Measurements from ENCODE around the genes GHSR and TNFSF10.

DNA sequence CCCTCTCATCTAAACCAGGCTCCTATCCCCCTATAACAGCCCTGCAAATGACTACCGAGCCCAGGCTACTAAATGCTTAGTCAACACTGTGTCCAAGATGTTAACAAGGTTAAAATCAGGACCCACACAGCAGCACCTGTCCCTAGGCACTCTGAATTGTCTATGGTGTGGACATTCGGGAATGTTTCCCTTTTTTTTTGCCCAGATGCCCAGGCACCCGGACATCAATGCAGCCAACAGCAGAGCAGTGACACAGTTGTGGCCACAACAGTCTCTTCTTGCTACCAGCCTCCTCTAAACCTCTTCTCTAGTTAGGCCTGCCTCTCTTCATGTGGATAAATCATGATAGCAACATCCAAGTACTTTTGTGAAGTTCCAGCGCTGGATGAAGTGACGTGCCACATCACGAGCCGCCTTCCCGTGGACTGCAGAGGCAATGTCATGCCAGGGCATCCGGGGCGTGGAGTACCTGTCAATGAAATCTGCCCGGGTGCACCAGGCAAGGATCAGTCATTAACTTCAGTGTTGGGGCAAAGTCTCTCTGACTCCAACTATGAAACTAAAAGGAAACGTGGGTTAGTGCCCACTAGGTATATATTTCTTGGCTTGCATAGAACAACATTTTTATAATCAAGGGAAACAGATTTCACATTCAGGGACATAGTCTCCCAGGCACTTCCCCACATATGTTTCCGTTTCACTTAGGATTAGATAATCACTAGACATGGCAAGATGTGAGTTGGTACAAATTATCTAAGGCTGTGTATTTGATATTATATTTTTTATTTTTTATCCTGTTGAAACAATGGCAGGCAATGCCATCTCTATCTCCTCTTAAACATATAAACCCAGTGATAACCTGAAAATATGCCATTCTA, 133.7 kb downstream of the PLD1 start:
- RRBS: no CpG with 5 or more reads among the region's 13 CpGs

- RRBS: no CpG with 5 or more reads among the region's 2 CpGs
Measured at GRCh38 chr3:171678918-171679334, 131.4 kb downstream of the PLD1 start.

DNA sequence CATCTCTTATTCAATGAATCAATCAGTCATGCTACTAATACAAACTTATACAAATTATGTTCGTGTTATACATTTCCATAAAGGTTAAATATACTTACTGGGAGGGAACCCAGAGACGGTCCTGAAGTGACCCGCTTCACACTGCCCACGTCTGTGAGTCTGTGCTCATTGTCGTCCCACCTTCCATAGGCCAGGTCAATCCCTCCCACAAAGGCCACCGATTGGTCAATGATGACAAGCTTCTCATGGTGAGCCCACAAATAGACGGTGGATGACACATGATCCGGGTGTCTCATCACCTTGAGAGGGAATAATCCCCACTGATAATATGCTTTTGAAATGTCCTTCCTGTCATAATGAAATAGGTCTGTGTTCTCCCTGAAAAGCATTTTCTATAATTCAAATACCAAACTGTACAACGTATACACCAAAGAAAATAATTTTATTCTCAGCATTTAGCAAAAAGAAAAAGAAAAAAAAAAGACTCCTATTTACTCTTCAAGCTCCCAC, 121.7 kb downstream of the PLD1 start:
- RRBS: no CpG with 5 or more reads among the region's 9 CpGs

- RRBS: no CpG with 5 or more reads among the region's 7 CpGs
Measured at GRCh38 chr3:171765038-171765746, 45.1 kb downstream of the PLD1 start.

DNA sequence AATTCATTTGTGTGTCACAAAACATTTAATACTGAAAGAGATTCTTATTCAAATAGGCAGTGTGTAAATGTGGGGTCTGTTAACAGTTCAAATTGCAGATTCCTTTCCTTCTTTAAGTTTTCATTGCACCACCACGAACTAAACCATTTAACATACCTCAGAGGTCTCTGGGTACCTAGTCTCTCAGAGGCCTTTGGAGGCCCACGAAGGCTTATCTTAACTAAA, 1.1 kb downstream of the PLD1 start:
- RRBS: no CpG with 5 or more reads among the region's 2 CpGs

GRCh38 chr3:171829815-171830541, 13.2 kb upstream of the TMEM212 start:
- RRBS: no CpG with 5 or more reads among the region's 6 CpGs

- RRBS: no CpG with 5 or more reads among the region's 9 CpGs
Measured at GRCh38 chr3:171838142-171838986, 4.8 kb upstream of the TMEM212 start.

GRCh38 chr3:172071253-172072125, 32.1 kb downstream of the FNDC3B start:
- RRBS: no CpG with 5 or more reads among the region's 6 CpGs

- RRBS: no CpG with 5 or more reads among the region's 1 CpG
Measured at GRCh38 chr3:172085717-172086095, 46.3 kb downstream of the FNDC3B start.

DNA sequence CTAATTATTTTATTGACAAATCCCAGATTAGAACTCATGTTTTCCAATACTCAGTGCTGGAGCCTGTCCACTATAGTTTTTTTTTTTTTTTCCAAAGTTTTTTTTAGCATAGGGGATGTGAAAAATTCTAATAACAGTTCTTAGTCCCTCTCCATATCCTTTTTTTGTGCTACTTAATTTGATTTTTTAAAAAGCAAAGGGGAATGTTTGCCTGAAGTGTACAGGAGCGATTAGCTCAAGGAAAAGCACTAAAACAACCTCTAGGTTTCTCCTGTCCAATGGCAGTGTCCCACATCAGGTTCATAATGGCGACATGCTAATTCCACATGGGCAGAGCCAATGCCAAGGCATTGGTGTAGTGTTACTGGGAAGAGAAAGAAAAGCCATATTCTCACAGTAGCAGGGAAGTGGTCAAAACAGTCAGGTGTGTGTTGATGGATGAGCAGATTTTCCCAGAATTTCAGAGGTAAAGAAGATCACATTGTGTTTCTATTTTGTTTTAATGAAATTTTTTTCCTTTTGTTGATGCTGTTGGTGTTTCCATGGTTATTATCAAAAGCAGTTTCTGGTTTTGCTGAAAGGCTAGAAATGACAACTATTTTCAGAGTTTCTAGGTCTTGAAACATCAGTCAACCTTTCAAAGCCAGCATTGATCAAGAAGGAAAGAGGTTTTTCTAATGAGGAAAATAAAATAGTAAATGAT, 65.1 kb downstream of the FNDC3B start:
- RRBS: no CpG with 5 or more reads among the region's 2 CpGs

- RRBS: no CpG with 5 or more reads among the region's 8 CpGs
Measured at GRCh38 chr3:172258051-172258601, 190.1 kb downstream of the GHSR start.

DNA sequence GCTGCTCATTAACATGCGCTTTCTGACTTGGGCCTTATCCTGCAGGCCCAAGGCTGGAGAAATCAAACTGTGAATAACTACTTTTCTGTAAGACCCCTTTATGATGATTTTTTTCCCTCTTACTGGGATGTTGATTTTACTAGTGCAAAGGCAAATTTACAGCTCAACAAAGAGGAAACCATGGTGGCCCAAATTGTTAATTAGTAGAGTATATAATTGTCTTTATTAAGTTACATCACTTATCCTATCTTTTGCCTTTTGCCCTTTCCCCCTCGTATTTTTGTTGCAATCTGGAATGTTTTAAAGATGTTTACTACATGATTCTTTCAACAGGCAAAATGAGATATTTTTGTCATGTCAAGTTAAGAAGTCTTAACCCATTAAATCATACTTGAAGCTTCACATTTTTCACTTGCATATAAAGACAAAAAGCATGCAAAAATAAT, 188.7 kb downstream of the GHSR start:
- RRBS: no CpG with 5 or more reads among the region's 2 CpGs

GRCh38 chr3:172266901-172267354, 181.3 kb downstream of the GHSR start:
- RRBS: no CpG with 5 or more reads among the region's 3 CpGs

DNA sequence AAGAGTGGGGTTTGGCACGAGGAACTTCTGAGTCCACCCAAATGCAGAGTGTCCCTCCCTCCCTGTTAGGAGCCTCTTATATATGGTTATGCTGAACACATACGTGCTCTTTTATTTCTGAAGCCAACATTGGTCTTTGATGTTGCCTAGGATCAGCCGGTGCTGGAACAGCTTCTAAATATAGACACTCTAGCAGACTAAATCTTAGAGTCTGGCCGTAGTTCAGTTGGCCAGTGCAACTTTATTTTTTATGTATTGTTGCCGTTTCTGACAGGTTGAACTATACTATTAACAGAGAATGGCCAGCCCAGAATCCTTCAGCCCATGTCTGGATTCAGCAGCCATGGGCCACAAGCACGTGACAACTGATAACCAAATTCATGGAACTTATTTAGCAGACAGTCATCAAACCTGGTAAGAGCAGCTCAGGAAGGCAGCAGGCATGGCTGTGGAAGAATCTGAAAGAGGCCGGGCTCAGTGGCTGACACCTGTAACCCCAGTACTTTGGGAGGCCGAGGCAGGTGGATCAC, 128.6 kb downstream of the GHSR start:
- RRBS: no CpG with 5 or more reads among the region's 8 CpGs

- RRBS: no CpG with 5 or more reads among the region's 4 CpGs
Measured at GRCh38 chr3:172362411-172362862, 85.8 kb downstream of the GHSR start.

- RRBS: 4% methylated on average over 7 of the region's 46 CpGs
Measured at GRCh38 chr3:172448302-172448903, at the start of gene GHSR. TSS of gene GHSR (minus strand) at chr3:172448456.

DNA sequence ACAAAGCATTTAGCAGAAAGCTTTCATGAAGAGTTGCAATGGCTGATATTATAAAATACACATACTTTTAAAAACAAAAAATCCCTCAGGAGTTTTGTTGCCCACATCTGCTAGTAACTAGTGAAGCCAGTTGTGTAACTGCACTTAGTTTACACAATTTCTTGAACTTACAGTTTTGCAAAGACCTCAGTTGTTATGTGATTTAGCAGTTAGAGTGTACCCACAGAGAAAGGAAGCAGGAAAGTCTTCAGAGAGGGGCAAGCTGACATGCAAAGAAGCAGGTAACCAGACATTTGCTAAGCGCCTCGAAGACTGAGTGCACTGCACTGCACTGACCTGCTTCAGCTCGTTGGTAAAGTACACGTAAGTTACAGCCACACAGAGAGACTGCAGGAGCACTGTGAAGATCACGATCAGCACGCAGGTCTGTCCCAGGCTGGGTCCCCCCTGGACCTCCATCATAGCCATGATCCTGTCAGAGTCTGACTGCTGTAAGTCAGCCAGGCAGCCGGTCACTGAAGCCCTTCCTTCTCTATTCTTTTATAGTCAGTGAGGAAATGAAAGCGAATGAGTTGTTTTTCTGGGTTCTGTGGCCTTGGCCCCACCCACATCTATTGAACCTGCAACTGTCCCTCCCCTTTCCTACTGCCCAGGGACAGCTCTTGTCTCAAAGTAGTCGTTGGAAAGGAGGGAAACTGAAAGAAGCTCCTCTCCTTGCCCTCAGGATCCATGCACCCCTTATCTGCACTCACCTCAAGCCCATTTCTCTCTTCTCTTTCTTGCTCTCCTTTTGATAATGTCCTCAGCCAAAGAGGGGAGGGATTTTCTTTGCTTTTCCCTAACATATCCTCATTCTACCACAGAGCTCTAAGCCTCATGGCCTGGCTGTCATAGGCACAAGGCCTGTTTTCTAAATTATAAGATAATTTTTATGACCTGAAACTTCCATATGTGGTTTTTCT, at the start of gene TNFSF10:
Gene TNFSF10 (minus strand): TSS at position 514 of the 962 bp plus-strand sequence.
- RRBS: no CpG with 5 or more reads among the region's 9 CpGs

GRCh38 chr3:172680393-172680924, 30.4 kb downstream of the NCEH1 start:
- RRBS: no CpG with 5 or more reads among the region's 6 CpGs

- RRBS: 1% methylated on average over 20 of the region's 112 CpGs
Measured at GRCh38 chr3:174440625-174441866, 418.1 kb upstream of the NAALADL2 start.